Parietal lobe (tissue), 2 donors: Measurements from ENCODE around the genes NUTF2 and CENPT.

- RAMPAGE, long total RNA, result no peak
Observed at GRCh38 chr16:67430705-67431046, 245 bp upstream of the HSD11B2 start.

DNA sequence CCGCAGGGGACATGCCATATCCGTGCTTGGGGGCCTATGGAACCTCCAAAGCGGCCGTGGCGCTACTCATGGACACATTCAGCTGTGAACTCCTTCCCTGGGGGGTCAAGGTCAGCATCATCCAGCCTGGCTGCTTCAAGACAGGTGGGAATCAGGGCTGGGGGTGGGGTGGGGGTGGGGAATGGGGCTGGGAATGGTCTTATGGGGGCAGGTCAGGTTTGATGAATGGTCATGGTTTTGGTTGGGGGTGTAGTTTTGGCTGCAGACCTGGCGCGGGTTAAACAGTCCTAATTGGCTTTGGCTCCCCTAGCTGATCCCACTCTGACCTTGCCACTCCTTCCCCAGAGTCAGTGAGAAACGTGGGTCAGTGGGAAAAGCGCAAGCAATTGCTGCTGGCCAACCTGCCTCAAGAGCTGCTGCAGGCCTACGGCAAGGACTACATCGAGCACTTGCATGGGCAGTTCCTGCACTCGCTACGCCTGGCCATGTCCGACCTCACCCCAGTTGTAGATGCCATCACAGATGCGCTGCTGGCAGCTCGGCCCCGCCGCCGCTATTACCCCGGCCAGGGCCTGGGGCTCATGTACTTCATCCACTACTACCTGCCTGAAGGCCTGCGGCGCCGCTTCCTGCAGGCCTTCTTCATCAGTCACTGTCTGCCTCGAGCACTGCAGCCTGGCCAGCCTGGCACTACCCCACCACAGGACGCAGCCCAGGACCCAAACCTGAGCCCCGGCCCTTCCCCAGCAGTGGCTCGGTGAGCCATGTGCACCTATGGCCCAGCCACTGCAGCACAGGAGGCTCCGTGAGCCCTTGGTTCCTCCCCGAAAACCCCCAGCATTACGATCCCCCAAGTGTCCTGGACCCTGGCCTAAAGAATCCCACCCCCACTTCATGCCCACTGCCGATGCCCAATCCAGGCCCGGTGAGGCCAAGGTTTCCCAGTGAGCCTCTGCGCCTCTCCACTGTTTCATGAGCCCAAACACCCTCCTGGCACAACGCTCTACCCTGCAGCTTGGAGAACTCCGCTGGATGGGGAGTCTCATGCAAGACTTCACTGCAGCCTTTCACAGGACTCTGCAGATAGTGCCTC is 5.7 kb downstream of the HSD11B2 start:
- RAMPAGE, long total RNA, result no peak

DNA sequence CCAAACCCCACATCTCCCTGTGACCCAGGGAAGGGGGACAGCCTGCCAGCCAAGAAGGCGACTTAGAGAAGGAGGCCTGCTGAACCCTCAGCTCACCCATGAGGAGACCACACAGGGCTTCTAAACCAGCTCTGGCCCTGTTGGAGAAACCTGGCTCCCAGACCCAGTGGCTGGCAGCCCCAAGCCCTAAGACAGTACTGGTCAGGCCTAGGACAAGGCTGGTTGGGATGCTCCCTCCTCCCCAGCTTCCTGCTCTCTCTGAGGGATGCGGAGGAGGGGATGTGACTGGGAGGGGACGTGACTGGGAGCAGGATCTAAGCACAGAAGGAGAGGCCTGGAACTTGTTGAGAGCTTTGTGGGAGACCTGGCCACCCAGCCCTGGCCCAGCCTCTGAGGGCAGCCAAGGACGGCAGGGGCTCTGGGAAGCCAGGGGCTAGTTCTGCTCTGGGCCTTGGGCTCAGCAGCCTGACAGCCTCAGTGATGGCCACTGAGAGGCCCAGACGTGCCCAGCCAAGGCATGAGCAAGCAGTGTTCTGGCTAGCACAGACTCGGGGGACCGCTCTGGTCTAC is 22.9 kb downstream of the ATP6V0D1 start:
- RAMPAGE, long total RNA, result no peak

- RAMPAGE, long total RNA, result no peak
Observed at GRCh38 chr16:67465572-67466161, 15.3 kb downstream of the ATP6V0D1 start.

DNA sequence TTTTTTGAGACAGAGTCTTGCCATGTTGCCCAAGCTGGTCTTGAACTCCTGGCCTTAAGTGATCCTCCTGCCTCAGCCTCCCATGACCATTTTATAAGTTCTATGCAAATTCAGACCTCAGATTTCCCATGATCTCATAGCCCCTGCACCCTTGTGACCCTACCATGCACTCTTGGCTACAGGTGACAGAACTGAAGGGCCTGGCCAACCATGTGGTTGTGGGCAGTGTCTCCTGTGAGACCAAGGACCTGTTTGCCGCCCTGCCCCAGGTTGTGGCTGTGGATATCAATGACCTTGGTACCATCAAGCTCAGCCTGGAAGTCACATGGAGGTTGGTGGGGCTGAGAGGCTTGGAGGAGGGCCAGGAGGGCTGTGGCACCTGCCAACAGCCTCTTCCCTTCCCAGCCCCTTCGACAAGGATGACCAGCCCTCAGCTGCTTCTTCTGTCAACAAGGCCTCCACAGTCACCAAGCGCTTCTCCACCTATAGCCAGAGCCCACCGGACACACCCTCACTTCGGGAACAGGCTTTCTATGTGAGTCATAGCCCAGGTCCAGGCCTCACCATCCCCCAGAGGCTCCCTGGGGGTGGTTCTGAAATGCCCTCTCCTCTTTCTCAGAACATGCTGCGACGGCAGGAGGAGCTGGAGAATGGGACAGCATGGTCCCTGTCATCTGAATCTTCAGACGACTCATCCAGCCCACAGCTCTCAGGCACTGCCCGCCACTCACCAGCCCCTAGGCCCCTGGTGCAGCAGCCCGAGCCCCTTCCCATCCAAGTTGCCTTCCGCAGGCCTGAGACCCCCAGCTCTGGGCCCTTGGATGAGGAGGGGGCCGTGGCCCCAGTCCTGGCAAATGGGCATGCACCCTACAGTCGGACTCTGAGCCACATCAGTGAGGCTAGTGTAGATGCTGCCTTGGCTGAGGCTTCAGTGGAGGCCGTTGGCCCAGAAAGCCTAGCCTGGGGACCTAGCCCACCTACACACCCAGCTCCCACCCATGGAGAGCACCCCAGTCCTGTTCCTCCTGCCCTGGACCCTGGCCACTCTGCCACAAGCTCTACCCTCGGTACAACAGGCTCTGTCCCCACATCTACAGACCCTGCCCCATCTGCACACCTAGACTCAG is 13.0 kb downstream of the RIPOR1 start:
- RAMPAGE, long total RNA, result no peak

DNA sequence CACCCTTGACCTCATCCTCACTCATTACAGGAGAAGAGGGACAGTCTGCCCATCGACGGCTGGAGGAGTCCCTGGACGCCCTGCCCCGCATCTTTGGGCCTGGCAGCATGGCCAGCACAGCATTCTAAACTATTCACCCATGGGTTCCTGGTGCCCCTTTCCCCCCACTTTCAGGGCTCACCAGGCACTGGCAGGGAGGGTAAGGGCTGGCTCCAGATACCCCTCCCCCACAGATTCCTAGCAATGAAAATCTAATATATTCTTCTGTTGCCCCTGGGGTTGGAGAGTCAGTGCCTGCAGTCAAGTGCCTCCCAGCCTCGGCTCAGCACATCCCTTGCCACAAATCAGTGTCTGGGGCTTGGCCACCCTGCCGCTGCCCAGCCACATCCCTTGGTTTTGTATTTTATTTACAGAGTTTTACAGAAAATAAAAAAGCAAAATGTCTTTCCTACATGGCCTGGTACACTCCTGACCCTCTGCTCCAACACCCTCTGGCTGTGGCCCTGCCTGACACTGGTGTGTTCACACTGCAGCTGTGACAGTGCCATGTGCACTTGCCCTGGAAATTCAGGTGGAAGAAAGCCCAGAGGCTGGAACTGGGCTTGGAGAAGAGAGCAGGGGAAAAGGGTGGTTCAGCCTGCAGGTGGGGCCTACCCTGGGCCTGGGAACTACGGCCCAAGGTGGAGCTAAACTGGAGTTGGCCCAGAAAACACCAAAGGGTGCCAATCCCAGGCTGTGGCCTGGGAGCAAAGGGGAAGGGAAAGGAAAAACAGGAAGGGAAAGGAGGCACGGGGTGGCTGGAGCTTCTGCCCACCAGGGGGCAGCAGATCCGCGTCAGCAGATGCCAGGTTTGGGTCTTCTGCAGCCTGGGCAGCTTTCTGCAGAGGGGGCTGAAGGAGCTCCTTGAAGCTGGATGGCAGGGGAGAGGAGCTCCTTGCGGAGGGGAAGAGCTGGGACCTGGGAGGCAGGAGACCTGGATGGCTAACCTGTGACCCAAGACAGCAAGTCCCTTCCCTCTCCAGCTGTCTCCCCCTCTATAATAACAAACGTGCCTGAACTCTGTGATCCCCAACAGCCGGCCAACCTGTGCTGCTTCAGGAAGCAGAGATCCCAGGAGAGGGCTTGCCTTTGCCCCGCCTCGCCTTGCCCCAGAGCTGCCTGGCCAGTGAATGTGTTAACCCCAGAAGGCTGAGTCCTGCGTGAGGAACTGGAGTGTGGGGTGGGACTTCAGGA is 15.6 kb upstream of the CTCF start:
- RAMPAGE, long total RNA, result no peak

GRCh38 chr16:67547569-67548564 is 14.5 kb upstream of the CTCF start:
- RAMPAGE, long total RNA, result no peak

GRCh38 chr16:67563534-67563762 is 1.1 kb downstream of the CTCF start:
- RAMPAGE, long total RNA, result no peak

GRCh38 chr16:67571090-67571370 is 8.7 kb downstream of the CTCF start:
- RAMPAGE, long total RNA, result no peak

- RAMPAGE, long total RNA, result no peak
Observed at GRCh38 chr16:67599232-67599896, 37.0 kb downstream of the CTCF start.

- RAMPAGE, long total RNA, result no peak
Observed at GRCh38 chr16:67659484-67660074, 481 bp downstream of the ACD start.

DNA sequence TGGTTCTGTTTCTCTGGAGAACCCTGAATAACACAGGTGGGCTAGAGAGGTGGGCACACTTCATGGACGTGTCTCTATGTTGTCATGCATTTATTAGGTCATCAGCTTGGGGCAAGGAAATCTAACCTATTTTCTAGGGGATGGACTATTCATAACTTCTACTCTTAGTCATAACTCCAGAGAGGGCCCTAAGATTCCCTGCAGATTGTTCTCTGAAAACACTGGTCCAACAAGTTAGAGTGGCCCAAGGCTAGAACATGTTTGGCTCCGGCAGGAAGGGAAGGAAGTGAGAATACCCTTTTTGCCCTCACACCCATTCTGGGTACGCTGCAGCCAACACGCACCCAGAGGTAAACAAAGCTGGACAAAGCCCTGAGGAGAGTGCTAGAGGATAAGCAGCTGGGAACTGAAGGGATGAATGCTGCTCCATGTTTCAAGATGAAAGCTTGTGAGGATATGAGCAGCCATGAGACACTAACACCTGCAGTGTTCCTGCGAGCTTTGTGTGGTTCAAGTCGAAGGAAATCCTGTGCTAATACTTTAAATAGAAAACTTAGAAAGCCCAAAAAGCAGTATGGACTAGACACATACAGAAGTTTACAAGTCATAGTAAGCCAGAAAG is 10.0 kb downstream of the C16orf86 start:
- RAMPAGE, long total RNA, result no peak

GRCh38 chr16:67729790-67730345 is 10.8 kb upstream of the GFOD2 start:
- RAMPAGE, long total RNA, result no peak

- RAMPAGE, long total RNA, result no peak
Observed at GRCh38 chr16:67827851-67828785, 14.0 kb upstream of the THAP11 start.

DNA sequence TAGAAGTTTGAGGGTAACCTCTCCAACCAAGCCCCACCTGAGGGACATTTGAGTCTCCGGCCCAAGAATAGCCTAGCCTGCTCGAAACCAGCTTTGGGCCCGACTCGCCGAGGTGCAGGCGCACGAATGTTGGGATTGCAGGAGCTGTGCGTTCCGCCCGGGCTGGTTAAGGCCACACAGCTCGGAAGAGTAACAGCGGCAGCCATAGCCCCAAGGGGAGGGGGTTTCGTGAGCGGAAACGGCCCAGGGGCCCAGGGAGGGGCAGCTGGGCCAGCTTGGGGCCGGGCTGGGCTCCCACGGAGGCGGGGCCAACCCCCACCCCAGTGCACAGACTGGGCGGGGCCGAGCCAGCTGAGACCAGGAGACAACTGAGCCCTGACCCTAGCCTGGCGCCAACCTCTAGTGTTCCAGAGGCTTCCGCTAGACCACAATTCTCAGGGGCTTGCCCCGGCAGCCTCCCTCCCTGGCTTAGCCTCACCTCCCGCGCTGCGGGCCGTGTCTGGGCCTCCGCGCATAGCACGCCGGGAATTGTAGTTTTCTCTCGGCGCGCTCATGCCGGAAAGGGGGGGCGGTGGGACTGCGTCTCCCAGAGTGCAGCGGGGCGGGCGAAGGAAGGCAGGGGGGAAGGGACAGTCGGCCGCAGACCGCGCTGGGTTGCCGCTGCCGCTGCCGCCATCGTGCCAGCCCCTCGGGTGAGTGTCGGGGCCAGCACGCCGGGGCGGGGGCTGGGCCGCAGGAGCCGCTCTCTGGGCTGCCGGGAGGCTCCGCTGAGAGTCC is at the start of gene NUTF2:
Gene NUTF2, plus strand, starts transcription at position 640 of the 777 bp plus-strand sequence.
- RAMPAGE, long total RNA, result start-site peak on the plus strand centred at position 639 of the sequence, 43 bp wide, 901 and 146 reads in 2 replicates

- RAMPAGE, long total RNA, result no peak
Observed at GRCh38 chr16:67847071-67848188, at the start of gene CENPT. TSS of gene CENPT (minus strand) at chr16:67847693.

- RAMPAGE, long total RNA, result no peak
Observed at GRCh38 chr16:67885059-67885378, 334 bp downstream of the NRN1L start.

- RAMPAGE, long total RNA, result no peak
Observed at GRCh38 chr16:67932024-67932439, 370 bp upstream of the CTRL start.

DNA sequence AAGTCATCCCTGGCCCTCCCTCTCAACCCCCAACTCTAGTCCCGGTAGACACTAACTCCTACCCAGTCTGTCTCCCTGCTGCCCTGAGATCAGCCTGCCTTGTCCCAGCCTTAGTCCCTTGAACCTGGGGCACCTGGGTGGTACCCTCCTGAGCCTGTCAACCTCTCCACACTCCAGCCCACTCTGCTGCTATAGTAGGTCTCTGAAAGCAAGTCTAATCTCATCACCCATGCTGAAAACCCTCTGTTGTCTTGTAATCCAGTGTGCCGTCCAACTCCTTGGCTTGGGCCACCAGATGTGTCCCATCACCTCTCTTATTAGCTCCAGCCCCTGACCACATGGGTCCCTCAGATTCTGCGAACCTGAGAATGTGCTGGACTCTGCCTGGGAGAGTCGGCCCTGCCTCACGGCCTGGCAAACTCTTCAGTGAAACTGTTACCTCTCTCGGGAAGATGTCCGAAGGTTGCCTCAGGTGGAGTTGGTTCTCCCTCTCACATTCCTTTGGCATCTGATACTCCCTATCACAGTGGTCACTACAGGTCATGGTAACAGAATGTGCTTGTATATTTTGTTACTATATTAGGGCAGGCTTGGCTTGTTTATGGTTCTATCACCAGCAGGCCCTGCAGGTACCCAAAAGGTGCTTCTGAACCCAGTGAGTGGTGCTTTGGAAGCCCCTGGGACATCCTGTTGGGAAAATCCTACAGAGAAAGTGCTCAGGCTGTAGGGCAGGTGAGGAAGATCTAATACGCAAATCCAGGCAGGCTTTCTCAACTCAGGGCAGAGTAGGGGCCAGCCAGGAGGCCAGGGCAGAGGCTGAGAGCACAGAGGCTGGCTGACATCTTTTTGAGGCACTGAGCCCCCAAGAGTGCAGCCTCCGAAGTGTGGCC is 9.8 kb downstream of the SLC12A4 start:
- RAMPAGE, long total RNA, result no peak

DNA sequence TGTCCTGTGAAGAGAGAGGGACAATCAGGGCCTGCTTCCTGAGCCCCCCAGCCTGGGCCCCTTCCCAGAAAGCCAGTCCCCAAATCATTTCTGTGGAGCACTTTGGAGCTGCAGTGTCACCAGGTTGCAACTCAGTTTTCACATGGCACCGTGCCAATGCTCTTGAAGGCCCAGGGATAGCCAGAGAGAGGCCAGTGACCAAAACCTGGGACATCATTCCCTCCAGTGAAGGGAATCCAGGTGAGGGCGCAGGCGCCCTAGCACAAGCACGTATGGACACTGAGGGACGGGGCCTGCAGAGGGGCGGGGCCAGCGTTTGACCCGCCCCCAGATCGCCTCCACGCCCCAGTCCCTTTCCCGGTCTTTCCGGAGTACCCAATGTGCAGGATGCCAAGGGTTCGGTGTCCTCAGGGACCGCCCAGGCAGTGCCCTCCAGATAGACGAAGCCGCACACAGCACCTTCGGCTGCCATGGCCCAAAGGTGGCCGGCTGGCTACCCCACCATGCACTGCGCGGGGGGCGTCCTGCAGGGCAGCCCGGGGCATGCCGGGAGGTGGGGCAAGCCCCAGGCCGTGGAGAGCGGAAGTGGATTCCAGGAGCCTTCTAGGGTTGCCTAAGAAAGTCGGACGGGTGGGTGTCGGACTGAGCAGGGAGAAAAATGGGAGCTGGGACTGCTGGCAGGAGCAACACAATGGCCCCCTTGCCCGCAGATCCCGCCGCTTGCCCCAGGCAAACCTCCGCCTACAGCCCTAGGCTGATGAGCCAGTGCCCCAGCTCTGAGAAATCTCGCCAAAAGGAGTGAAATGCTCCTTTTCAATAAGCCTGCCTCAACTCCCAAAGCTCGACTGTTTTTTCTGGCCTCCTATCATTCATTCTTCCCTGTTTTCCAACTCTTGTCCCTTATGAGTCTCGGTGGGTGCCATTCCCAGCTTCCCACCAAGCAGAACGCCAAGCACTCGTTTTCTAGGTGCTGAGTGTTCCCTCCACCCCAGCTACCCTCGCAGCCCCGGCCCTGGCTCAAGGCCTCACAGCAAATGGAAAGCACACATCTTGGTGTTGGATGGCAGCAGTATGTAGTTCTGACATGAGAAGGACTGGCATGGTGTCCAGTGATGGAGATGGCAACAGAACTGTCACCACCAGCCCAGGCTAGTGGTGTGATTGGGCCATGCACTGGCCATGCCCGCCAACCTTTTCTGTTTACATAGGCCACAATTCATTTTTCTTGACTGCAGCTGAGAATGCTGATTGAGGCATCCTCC is 4.5 kb downstream of the SLC12A4 start:
- RAMPAGE, long total RNA, result no peak